Subcutaneous adipose tissue (tissue), 3 donors: ENCODE measurements around the genes POLR1F, TMEM196, ITGB8, SP4 and DNAH11.

GRCh38 chr7:19115630-19116131 lies 1.8 kb downstream of the TWIST1 start:
- PRO-cap: no peak
- RAMPAGE, long total RNA, 3 experiments: no peak in any of the 3 experiments

DNA sequence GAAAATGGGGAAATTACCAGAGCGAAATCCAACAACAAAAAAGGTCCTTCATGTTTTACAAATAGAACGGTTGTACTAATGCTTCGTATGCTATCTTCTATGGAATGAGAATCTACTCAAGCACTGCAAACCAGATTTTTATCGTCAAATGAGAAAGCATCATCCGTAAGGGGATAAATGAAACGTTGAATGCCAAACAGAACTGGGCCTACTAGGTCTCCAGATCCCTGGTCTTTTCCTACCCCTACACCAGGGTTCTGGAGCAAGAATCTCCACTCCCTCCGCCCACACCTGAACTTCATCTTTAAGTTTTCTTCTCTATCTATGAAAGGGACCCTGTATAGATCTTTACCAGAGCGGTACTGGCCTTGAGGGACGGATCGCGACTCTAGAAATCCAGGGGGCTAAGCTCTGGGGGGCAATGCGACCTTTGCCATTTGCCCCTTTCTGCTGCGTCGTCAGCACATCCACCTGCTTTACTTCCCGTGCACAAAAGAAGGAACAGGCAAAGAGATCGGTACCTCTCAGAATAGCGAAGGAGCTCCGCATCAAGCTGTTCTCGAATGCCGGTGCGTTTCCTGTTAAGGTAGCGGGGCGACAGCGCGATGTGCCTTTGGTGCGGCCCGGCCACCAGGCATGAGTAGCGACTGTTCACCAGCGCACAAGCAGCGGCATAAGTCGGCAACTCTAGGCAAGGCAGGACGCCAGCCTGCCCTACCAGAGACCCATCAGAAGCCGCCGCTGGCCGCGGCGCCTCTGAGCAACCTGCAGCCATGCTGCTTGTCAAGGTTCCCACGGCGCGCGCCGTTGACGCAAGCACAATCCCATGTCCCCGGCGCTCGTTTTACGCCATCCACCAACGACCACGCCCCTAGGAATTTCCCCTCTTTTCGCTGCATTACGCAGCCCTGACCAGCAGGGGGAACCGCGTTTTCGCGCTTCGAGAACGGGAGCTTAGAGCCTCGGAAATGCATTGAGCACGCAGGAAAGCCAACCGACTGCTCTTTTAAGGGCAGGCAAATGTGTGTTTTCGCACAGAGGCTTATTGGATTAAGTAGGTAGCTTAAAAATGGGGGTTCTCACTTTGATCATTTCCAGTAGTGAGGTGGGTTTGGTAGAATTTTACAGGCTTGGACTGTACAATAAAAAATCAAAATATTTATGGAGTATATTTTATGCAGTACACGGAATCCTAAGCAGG lies at the start of gene POLR1F:
Gene POLR1F, minus strand, starts transcription at position 796 of the 1,201 bp plus-strand sequence.
- PRO-cap: bidirectional peak, plus-strand start at position 973 of the sequence, minus-strand start at position 785 of the sequence
- RAMPAGE, long total RNA, 3 experiments: start-site peak on the minus strand in 3 of 3 experiments, centred at positions 773 to 785 of the sequence, 254 to 500 reads per replicate

- PRO-cap: no peak
- RAMPAGE, long total RNA, 3 experiments: no peak in any of the 3 experiments
These were observed at the start of gene TMEM196 for GRCh38 chr7:19772785-19774060. TMEM196 (minus strand) TSS chr7:19773617.

GRCh38 chr7:20114184-20115042 lies 102.8 kb downstream of the MACC1 start:
- PRO-cap: no peak
- RAMPAGE, long total RNA, 3 experiments: no peak in any of the 3 experiments

- PRO-cap: no peak
- RAMPAGE, long total RNA, 3 experiments: no peak in any of the 3 experiments
These were observed 2.2 kb downstream of the MACC1 start for GRCh38 chr7:20214876-20215552.

DNA sequence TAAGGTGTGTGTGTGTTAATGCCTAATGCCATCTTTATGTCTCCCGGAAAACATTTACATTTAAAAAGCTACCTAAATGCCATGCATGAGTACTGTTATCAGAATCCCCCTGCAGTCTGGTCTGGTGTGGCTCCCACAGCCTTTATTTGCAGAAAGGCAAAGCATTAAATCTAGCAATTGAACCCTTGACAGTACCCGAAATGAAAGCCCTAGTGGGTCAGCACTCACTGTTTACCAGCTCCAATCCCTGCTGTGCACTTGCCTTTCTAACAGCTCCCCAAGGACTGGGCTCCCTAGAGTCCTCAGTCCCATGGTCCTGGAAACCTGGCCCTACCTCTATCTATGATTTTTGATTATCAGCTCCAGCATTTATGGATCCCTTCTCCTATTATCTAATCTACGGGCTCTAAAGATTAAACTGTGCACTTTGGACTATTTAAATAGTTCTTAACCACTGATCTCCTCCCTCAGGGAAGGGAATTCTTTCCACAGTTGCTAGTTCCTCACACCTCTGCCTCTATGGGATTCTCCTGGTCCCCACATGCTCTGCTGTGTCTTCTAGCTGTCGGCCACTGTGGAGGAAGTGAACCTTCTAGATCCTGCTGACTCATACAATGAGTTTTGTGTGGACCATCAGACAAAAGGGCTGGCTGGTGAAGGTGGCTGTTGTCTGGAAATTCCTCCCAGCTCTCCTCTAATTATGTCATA lies 2.0 kb upstream of the MACC1 start:
- PRO-cap: no peak
- RAMPAGE, long total RNA, 3 experiments: no peak in any of the 3 experiments

DNA sequence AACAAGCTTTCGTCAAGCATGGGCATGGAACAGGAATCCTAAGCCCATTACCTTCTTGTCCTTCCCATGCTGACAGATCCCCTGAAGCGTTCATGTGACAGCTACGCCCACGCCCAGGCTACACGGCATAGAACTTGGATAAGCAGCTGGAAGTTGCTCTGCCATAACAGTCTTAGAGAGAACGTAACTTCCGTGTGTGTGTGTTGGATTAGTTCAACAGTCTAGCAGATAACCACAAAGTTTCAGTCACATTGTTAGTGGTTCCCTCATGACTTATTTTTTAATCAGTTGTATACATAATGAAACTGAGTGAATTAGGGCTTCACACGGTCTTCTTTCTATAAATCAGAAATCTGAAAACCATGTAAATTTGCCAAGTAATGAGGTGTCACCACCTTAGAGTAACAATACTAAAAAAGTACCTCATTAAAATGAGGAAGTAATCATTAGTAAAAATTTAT lies 21.5 kb upstream of the MACC1 start:
- PRO-cap: unidirectional peak, plus-strand start at position 297 of the sequence
- RAMPAGE, long total RNA, 3 experiments: no peak in any of the 3 experiments

DNA sequence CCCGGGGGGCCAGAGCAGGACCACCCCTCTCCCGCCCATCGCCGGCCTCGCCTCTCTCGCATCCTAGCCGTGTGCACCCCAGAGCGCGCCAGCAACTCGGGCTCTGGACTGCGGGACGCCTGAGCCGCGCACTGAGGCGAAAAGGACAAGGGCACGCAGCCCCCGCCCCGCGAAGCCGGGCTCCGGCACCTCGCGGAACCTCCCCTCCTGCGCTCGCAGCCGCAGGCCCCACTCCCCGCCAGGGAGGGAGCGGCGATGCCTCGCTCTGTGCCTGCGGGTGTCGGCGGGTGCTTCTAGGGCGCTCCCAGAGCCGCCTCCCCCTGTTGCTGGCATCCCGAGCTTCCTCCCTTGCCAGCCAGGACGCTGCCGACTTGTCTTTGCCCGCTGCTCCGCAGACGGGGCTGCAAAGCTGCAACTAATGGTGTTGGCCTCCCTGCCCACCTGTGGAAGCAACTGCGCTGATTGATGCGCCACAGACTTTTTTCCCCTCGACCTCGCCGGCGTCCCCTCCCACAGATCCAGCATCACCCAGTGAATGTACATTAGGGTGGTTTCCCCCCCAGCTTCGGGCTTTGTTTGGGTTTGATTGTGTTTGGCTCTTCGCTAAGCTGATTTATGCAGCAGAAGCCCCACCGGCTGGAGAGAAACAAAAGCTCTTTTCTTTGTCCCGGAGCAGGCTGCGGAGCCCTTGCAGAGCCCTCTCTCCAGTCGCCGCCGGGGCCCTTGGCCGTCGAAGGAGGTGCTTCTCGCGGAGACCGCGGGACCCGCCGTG lies at the start of gene ITGB8:
Gene ITGB8, plus strand, starts transcription at position 81 of the 772 bp plus-strand sequence.
- PRO-cap: bidirectional peak, plus-strand start at position 231 of the sequence, minus-strand start at position 74 of the sequence
- RAMPAGE, long total RNA, 3 experiments: no peak in any of the 3 experiments

DNA sequence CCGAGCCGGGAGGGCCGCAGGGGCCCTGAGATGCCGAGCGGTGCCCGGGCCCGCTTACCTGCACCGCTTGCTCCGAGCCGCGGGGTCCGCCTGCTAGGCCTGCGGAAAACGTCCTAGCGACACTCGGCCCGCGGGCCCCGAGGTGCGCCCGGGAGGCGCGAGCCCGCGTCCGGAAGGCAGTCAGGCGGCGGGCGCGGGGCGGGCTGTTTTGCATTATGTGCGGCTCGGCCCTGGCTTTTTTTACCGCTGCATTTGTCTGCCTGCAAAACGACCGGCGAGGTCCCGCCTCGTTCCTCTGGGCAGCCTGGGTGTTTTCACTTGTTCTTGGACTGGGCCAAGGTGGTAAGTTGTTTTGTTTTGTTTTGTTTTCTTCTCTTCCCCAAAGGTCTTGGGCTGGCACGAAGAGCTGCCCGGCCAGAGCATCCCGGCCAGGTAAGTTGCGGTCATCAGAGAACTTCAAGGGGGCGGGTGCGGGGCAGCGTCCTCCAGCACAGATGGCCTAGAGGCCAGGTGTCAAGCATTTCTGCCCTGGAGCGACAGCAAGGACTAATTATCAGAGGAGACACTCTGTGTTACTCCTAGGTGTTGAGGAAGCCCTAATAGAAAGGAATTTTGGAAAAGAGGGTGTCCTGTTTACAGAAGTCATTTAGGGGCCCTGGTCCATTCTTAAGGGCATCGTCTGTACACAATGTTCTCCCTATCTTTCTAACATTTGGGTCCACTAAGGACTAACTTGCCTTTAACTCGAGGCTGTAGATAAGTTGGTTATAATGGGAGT lies 1.1 kb downstream of the ITGB8 start:
- PRO-cap: unidirectional peak, minus-strand start at position 139 of the sequence
- RAMPAGE, long total RNA, 3 experiments: start-site peak on the minus strand in 1 of 3 experiments, centred at position 167 of the sequence, 20 reads per replicate

GRCh38 chr7:20340008-20340590 lies 9.4 kb downstream of the ITGB8 start:
- PRO-cap: no peak
- RAMPAGE, long total RNA, 3 experiments: no peak in any of the 3 experiments

DNA sequence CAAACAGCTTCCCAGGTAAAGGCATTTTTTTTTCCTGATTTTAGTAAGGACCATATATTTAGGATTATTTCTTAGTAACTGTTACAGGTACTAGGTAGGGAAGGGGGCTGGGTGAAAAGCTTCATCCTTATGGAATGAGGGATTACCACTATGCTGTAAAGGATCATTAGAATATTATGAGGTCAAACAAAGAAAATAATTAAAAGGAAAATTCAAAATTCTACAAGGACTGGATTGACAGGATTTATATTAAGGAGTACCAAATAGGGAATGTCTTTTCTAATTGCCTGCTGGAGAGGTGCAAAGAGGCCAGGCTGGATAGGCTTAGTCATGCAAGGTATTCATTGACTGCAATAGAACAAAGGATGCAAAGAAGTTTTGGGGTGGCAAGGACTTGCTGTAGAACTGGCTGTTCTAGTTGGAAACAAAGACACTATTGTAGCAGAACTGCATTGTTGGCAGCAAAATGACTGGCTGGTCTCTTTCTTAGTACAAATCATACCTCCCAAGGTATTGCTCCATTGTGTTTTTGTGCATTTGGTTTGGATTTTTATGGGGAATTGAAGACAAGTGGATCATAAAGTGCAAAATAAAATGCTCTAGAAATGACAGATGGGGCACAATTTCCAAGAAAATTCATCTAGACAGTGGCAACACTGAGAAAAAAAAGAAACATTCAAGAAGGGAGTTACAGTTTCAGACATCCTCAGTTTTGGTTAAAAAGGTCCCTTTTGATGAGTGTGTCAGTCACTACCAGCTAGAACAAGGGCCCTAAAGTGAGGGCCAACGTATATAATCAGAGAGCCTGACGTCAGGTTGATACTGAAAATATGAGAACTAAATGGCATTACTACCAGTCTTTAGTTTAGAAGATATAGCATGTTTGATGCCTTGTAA lies 10.2 kb downstream of the ITGB8 start:
- PRO-cap: no peak
- RAMPAGE, long total RNA, 3 experiments: no peak in any of the 3 experiments

DNA sequence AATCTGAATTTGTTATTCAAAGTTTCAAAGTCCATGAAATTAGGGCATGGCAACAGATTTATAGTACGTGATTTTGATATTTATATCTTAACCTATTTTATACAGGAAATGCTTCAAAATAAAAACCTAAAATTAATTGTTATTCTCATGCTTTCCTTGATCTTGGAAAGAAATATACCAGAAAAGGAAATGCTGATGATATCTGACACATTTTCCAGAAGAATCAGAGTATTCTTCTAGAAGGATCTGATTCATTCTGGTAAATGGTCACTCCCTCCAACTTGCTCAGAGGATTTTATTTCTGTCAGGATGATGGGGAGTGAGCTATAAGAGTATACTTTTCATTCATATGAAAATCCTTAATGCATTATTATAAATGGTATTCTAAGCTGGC lies 71.5 kb downstream of the ITGB8 start:
- PRO-cap: no peak
- RAMPAGE, long total RNA, 3 experiments: no peak in any of the 3 experiments

DNA sequence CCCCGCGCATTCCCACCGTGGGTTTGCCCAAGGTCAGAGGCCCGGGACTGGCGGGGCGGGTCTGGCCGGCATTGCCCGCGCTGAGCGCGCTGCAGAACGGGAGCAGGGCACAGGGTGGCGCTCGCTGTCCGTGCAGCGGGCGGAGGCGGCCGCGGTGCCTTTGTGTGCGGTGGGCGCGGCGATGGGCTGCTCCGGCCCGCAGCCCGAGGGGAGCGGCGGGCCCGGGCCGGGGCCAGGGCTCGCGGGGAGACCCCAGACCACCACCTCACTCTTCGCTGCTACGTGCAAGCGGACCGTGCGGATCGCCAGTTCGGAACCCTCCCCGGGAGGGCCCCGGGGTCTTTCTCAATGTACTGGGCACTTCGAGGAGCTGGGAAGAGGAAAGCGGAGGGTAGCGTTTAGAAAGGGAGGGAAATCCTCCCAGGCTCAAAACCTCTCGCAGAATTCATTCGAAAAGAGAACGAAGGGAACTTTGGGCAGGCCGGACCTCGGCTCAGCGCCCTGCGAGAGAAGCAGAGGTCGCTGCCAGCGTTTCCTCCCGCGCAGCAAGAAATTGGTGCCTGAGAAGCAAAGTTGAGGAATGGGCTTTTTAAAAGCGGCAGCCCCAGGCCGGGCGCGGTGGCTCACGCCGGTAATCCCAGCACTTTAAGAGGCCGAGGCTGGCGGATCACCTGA lies 8.5 kb downstream of the SP8 start:
- PRO-cap: no peak
- RAMPAGE, long total RNA, 3 experiments: no peak in any of the 3 experiments

DNA sequence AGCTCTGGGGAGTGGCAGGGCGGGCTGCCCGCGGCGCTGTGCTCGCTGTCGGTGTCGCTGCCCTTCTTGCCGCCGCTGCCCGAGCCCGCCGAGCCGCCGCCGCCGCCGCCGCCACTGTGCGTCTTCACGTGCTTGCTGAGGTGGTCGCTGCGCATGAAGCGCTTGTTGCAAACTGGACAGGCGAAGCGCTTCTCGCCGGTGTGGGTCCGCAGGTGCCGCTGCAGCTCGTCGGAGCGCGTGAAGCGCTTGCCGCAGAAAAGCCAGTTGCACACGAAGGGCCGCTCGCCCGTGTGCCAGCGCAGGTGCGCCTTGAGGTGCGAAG lies 2.4 kb downstream of the SP8 start:
- PRO-cap: no peak
- RAMPAGE, long total RNA, 3 experiments: no peak in any of the 3 experiments

DNA sequence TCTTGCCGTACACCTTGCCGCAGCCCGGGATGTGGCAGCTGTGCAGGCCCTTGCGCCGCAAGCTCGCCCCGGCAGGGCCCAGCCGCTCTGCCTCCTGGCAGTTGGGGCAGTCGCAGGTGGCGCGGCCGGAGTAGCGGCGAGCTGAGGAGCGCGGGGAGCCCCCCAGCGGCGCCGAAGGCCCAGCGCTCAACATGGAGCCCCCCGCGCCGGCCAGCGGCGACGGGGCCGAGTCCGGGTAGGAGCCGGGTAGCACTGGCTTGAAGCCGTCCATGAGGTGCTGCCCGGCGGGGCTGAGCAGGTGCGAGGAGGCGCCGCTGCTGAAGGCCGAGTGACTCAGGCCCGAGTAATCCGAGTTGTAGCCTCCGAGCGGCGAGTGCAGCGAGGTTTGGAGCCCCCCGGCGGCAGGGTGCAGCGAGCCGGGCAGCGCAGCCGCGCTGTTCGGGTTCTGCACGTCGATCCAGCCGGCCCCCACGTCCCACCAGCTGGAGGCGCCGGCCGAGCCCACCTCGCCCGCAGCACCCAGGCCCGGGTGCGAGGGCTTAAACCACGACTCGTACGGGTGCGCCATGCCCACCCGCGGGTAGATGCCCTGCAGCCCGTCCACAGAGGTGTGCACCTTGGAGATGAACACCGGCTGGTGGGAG lies 1.9 kb downstream of the SP8 start:
- PRO-cap: no peak
- RAMPAGE, long total RNA, 3 experiments: no peak in any of the 3 experiments

DNA sequence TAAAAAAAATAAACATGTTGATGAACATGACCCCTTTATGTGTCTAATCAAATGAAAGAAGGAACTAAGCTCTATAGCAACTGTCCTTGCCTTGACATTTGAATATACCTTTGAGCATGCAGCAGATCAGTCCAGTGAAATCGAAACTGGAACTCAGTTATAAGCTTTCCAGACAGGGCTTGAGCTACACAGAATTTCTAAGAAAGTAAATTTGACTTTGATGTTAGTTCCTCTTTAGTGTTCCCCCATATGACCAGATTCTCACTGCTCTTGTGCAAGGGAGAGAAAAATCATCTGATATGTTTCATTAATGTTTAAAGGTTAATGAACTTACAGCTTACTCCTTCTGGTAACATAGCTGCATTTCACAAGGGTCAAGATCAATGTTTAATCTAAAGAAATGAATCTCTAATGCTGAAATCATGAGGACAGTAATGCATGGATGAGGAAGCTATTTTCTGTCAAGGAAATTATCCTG lies 74.9 kb upstream of the SP4 start:
- PRO-cap: no peak
- RAMPAGE, long total RNA, 3 experiments: no peak in any of the 3 experiments

- PRO-cap: no peak
- RAMPAGE, long total RNA, 3 experiments: no peak in any of the 3 experiments
These were observed 15.5 kb upstream of the SP4 start for GRCh38 chr7:21412443-21412753.

DNA sequence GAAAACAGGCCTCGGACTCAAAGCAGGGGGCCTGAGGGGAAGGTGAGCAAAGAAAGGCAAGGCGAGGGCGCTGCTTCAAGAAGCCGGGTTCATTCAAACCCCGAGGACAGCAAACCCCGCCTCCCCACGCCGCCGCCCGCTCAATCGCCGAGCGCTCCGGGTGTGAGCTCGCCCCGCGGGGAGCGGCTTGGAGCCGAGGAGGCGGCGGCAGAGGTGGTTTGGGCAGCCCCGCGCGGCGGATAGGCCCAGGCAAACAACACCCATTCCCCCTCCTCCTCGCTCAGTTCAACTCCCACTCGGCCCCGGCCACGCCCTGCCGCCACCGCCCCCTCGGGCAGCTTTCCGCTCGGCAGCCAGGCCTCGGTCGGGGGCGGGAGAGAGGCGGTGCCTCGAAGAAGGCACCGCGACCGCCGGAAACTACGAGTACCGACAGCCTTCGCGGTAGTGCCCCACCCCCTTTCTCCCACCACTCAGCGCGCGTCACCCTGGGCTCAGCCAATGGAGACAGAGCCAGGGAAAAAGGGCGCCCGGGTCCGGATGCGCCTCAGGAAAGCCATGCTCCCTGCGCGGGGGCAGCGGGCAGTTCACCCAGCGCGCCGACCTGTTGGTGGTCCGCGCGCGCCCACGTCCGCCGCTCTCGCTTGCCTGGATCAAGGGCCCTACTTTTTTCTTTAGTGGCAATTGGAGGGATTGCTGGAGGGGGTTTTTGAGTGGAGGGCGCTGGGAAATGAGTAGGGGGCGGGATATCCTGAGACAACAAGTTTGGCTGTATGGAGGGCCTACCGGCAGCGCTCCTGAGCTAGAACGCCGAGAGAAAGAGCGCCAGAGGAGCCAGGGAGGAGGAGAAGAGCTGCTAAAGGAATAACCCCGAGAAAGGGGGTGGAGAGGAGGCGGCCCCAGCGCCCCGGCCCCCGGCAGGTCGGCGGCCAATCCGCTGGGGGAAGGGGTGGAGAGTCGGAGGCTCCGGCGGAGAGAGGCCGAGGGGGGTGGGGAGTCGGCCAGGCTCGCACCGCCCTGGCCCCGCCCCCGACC lies 600 bp upstream of the SP4 start:
- PRO-cap: bidirectional peak, plus-strand start at position 556 of the sequence, minus-strand start at position 258 of the sequence; bidirectional peak, plus-strand start outside the sequence, minus-strand start at position 863 of the sequence
- RAMPAGE, long total RNA, 3 experiments: no peak in any of the 3 experiments

DNA sequence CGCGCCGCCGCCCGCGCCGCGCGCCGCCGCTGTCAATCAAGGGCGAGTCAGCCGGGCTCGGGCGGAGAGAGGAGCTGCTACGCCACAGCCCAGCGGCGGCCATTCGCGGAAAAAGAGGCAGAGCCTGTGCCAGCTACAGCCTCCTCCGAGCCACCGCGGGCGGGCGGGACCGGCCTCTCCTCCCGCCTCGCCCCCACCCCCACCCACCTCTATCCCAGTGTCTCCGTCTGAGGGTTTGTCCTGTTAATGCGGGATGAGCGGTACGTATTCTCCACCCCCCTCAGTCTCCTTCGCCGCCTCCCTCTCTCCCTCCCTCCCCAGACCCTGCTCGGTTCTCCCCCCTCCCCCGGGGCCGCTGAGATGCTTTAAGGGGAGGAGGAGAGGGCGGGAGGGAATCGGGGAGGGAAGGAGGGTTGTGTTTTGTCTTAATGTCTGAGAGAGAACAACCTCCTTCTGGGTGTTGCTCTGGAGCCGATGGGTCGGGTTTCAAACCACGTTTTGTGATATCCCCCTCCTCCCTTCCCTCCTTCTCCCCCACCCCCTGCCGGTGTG lies at the start of gene SP4:
Gene SP4, plus strand, starts transcription at position 85 of the 552 bp plus-strand sequence.
- PRO-cap: bidirectional peak, plus-strand start at position 39 of the sequence, minus-strand start outside the sequence; bidirectional peak, plus-strand start at position 394 of the sequence, minus-strand start at position 305 of the sequence
- RAMPAGE, long total RNA, 3 experiments: start-site peak on the plus strand in 3 of 3 experiments, centred at positions 64 to 211 of the sequence, 25 to 44 reads per replicate

DNA sequence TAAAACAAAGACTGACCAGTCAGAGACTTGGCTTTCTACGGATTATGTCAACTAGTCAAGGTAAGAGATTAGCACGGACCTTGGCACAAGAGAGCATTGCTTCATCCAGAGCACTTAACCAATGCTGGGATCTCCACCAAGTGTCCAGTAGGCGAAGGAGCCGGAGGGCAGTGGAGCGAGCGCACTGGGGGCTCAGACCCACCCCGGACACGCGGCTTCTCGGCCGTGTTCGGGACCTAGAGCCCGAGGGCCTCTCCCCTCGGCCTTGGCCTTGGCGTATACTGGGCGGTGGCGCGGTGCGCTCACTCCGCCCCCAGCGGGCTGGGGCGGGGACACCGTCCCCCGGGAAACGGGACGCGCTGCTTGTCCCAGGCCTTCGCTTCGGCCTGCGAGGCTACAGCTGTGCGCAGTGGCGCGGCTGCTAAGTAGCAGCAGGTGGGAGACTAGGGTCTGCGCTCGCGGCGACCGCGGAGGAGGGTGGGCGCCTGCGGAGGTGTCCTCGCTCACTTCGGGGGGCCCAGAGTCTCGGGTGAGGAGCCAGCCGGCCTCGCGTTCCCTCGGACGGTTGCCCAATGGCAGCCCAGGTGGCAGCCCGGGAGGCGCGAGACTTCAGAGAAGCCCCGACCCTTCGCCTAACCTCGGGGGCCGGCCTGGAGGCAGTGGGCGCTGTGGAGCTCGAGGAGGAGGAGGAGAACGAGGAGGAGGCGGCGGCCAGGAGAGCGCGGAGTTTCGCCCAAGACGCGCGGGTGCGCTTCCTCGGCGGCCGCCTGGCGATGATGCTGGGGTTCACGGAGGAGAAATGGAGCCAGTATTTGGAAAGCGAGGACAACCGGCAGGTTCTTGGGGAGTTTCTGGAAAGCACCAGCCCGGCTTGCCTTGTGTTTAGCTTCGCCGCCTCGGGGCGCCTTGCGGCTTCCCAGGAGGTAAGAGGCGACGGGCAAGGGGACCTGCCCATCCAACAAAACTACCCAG lies at the start of gene DNAH11:
Gene DNAH11, plus strand, starts transcription at position 366 of the 972 bp plus-strand sequence.
- PRO-cap: no peak
- RAMPAGE, long total RNA, 3 experiments: start-site peak on the plus strand in 1 of 3 experiments, centred at position 369 of the sequence, 7 reads per replicate